Vein endothelial cell (primary cell): ENCODE results near the gene TNIP1.

DNA sequence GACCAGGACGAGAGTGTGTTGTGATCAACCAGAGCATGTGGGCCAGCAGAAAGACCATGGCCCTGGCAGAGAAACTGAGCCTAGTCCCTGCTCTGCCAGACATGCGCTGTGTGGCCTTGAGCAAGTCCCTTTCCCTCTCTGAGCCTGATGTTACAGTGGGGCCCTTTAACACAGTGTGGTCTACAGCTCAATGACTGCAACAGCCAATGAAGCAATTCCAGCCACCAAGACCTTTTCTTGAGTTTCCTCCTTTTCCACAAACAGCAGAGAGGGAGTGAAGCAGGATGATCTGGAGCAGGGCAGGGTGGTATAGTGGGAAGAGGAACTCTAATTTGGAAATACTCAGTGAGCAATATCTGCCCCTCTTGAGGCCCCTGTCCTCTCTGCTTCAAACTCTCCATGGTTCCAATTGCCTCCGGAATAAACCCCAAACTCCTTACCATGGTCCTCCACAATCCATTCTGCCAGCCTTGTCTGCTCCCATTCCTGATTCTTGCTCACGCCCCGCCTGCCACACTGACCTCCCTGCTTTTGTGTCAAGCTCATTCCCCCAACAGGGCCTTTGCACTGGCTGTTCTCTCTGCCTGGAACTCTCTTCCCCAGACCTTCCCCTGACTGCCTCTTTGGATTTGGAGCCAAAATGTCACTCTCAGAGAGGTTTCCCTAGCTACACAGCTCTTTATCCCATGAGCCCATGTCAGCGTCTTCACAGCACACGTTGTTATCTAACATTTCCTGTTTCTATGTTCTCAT lies 26.0 kb upstream of the ARSI start:
- CAGE, long polyA plus RNA: no peak

DNA sequence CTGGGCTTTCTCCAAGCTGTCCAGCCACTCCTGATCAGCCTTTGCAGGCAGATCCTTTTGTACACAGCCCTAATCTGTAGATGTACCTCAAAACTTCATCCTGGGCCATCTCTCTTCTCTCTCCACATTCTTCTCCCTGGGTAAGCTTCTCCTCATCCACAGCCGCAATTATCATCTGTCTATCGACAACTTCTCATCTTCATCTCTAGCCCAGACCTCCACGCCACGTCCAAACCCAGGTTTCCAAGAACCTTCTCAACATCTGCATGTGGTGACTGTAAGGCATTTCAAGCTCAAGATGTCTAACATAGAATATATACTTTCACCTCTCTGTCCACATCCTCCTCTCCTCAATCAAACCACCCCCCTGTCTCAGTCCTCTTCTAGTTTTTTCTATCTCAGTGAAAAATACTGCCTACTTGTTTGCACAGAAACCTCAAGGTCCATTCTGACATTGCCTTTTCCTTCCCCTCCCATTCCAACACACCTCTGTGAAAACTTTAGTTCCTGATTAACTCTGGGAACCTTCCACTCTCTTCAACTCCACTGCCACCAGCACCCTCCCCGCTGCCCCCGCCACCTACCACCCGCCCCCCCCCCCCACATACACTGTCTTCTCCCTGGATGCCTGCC lies 2.5 kb upstream of the TCOF1 start:
- CAGE, long polyA plus RNA: no peak

DNA sequence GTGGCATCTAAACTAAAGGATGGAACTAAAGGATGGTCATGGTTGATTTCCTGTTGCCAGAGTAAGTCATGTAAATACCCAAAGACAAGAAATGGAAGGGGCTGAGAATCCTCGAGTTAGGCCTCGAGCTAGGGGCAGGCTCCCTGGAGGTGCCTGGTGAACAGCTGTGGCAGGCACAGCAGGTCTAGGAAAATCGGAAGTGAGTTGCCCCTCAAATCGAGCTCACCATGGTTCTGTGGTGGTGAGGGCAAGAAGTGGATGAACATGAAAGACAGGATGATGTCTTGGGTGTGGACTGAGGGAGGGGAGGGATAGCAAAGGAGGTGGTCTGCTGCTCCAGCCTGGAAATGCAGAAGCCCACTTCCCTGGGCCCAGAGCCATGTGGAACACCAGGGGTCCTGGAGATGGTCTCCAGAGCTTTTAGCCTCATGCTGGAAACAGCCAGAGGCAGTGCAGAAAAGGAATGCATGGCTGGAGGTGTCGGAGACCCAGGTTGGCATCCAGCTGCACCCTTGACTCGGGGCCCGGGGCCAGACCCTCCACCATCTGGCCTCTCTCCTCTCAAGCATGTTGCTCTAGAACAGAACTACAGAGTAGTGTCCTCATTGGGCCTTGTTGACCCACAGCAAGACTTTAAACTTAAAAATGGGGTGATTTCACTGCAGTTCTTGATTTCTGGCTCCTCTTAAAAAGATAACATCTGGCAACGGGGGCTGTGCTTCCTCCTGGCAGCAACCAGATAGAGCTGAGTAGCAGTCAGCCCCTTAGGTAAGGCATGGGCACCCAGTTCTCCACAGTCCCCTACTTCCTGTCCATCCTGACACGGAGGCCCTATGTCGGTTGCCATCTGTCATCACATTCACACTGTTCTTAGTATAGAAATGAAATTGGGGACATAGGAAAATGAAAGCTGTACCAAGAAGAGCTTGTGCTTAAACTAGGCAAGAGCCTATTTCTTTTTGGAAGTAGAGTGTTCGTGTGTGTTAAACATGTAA lies 11.9 kb downstream of the CD74 start:
- CAGE, long polyA plus RNA: no peak

DNA sequence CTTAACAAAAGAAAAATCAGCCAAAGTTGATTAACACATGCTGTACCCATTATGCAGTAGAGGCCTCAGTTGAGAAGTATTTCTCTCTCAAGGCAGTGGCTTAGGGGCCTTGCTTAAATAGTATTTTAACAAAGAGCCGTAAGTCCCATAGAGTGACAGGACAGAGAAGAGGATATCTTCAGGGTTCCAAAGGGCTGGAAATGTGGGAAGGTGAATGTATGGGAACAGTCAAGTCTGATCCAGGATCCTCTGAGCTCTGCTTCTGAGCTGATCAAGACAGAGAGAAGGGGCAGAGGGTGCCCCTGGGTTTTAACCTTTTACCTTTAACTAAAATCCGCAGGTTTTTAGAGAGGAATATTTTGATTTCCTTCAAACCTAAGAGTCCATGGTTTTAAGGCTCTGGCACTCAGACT lies 597 bp upstream of the CD74 start:
- CAGE, long polyA plus RNA: no peak

DNA sequence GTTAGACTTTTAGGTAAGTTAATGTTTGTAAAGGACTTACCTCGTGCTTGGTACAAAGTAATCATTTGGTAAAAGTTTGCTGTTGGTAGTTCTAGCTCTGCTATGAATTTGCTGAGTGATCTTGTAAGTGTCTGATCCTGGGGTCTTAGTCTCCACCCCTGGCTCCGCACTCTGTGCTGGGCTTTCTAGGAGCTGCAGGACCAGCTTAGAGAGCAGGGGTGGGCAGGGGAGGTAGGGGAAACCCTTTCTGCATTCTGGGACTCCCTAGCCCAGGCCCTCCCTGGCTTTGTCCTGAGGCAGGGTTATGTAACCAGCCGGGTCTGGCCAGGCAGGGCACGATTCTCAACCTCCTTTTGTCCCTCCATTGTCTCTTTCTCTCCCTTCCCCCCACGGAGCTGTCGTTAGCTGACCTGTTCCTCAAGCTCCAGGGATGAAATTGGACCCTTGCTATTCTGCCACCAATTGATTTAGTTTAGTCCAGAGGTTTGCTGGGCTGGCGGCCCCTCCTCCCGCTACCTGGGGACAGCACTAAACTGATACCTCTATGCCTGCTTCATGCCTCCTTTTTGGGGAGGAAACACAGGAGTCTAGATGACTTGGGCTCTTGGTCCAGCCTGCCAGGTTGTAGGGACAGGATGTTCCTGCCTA lies 9.5 kb upstream of the NDST1 start:
- CAGE, long polyA plus RNA: no peak

DNA sequence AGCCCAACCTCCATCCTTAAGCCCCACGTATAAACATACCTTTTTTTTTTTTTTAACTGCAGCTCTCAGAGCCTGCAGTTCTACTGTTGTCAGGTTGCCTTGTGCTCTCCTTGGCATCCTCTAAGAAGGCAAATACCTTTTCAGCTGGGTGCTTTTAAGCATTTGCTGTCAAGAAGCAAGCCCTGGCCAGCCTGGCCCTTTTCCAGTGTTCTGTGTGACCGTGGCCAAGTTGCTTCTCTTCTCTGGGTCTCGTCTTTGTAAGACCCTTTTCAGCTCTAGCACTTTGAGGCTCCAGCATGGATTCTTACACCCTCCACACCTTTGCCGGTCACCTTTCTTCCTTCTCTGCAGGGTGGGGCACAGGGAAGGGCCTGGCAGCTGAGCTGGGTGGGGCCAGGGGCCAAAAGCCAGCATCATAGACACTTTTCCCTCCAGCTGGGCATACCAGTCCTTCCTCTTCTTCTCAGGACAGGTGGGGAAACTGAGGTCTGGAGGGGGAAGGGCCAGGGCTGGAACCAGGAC lies 643 bp upstream of the NDST1 start:
- CAGE, long polyA plus RNA: no peak

DNA sequence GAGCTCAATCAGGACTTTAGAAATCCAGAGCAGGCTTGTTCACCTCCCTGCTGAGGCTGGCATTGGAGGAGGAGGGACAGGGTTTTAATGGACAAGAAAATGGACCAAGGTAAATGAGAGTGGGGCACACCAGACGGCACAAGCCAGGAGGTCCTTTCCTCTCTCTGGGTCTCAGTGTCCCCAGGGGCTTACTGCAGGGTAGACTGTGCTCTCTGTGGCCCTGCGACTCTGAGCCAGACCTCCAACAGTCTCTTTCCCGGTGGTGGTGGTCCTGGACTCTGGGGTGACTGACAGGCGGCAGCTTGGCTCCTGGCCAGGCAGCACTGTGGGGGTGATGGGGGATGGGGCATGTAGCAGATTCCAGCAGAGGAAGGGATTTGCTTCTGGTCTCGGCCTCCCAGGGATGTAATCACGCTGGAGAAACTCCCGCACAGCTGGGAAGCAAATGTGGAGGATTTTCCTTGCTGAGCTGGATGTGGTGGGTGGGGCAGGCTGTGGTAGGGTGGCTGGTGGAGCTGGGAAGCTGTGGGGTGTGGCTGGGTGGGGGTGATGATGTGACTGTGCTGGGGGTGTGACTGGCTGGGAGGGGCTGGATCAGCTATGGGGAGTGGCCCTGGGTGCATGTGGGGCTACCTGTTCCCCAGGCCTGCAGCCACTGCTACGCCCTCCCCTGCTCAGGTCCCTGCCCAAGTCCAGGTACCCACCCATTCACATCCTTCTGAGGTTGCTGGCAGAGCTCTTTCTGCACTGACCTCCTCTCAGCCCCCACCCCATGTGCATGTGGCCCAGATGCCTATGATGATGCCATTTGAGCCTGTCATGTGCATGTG lies 3.7 kb downstream of the NDST1 start:
- CAGE, long polyA plus RNA: no peak

GRCh38 chr5:150584413-150584889 lies 56.0 kb upstream of the SYNPO start:
- CAGE, long polyA plus RNA: no peak

GRCh38 chr5:150609577-150610230 lies 30.8 kb upstream of the SYNPO start:
- CAGE, long polyA plus RNA: no peak

GRCh38 chr5:150625947-150626825 lies 14.3 kb upstream of the SYNPO start:
- CAGE, long polyA plus RNA: no peak

DNA sequence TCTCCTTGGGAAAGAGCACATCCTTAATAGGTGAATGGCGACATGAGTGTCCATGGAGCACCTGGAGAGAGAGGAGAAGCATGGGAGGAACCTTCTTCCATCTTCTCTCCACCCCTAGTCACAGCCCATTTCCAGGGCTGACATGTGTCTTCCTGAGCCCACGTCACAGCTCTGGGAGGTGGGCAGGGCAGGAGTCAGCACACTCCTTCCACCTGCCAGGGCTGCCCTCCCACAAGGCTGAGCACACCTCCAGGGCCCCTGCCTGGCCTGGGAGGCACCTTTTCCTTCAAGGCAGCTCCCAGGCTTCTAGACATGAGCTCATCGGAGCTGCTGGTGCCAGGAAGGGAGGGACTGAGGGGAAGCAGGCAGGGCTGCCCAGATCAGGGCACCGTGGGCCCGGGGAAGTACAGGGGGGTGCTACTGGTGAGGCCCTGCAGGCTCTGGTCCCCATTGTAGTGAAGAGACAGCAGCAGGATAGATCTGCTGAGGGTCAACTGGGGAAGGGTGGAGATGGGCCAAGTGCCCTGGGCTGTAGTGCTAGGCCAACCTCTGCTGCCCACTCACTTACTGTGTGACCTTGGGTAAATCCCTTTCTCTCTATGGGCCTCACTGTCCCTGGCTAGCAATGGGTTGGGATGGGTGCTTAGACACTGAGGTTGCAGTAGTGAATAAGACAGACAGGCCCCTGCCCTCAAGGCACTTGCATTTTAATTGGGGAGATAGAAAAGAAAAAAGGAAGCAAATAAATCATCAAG lies 13.5 kb upstream of the SYNPO start:
- CAGE, long polyA plus RNA: no peak

DNA sequence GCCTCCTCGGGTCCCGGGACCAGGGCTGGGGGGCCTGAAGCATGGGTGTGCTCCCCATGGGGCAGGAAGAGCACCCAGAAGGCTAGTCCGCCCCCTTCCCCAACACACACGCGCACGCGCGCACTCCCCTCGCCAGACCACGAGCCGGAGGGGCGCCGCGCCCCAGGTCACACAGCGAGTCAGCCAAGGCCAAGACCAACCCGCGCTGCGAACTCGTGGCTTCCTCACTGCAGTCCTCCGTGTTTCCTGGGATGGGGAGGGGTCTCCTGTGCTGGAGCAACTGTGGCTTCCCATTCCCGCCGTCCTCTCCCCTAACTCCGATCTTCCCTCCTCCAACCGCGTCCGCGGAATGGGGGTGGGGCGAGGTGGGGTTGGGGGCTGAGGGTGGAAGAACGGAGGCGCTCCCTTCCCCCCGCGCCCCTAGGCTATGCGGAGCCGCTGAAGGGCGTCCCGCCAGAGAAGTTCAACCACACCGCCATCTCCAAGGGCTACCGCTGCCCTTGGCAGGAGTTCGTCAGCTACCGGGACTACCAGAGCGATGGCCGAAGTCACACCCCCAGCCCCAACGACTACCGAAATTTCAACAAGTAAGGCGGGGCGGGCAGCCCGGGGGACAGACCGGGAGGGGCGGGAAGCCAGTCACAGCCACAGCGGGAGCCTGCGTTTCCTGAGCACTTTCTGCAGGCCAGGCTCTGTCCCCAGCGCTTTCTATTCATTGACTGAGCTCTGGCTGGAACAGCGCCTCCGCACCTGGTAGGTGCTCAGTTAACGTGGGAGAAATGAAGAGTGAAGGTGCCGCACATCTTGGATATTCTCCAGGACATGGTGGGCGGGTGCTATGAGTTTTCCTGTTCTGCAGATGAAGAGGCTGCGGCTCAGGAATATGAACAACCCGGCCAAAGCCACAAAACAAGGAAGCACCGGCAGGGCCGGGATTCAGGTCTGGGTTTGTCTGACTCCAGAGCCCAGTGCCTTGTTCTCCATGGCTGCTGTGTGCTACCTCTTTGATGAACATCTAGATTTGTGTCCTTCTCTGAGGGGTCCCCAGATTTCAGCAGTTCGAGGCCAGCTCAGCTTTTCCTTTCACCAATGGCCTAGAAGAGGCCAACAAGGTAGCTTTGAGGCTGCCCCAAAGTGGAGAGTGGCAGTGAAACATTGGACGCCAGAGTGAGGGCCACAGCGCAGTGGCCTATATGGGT lies 11.3 kb downstream of the MYOZ3 start:
- CAGE, long polyA plus RNA: no peak

DNA sequence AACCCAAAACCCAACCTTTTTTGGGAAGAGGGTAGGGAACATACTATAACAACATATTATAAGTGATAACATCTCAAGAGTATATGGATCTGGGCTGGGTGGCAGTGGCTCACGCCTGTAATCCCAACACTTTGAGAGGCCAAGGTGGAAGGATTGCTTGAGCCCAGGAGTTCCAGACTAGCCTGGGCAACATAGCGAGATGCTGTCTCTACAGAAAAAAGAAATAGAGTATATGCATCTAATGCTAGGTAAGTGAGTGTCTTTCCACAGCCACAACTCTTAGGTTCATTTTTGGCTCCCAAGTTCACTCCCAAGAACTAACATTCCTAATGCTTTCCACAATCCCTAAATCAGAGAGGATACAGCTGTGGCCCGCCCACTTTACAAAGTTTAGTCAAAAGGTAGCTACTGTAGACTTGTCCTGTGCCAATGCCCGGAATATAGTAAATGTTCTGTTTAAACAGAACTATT lies 1.4 kb downstream of the RBM22 start:
- CAGE, long polyA plus RNA: no peak

GRCh38 chr5:150779423-150779849 lies 879 bp downstream of the SMIM3 start:
- CAGE, long polyA plus RNA: no peak

GRCh38 chr5:150782663-150783222 lies 4.2 kb downstream of the SMIM3 start:
- CAGE, long polyA plus RNA: no peak

DNA sequence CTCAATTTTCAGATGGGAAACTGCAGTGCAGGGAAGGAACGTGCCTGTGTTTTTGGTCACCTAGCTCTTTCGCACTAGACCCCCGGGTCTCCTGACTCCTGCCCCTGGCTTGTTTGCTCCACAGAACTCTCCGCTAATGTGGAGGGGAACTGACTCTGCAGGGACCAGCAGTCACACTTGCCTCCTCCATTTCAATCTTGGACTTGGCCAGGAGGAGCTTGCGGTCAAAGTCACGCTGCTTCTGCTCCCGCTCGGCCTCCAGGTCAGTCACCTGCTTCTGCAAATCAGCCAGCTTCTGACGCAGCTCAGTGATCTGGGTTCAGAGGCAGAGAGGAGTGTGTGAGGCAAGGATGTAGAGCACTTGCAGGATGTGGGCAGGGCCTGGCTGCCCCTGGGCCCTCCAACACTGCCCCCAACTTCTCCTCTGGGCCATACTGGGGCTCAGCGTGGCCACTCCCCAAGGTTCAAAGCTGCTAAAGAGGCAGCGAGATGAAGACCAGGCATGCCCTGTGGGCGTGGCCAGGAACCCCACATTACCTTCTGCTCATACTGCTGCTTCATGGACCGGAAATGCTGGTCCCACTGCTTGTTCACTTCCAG lies 22.1 kb downstream of the GPX3 start:
- CAGE, long polyA plus RNA: no peak

DNA sequence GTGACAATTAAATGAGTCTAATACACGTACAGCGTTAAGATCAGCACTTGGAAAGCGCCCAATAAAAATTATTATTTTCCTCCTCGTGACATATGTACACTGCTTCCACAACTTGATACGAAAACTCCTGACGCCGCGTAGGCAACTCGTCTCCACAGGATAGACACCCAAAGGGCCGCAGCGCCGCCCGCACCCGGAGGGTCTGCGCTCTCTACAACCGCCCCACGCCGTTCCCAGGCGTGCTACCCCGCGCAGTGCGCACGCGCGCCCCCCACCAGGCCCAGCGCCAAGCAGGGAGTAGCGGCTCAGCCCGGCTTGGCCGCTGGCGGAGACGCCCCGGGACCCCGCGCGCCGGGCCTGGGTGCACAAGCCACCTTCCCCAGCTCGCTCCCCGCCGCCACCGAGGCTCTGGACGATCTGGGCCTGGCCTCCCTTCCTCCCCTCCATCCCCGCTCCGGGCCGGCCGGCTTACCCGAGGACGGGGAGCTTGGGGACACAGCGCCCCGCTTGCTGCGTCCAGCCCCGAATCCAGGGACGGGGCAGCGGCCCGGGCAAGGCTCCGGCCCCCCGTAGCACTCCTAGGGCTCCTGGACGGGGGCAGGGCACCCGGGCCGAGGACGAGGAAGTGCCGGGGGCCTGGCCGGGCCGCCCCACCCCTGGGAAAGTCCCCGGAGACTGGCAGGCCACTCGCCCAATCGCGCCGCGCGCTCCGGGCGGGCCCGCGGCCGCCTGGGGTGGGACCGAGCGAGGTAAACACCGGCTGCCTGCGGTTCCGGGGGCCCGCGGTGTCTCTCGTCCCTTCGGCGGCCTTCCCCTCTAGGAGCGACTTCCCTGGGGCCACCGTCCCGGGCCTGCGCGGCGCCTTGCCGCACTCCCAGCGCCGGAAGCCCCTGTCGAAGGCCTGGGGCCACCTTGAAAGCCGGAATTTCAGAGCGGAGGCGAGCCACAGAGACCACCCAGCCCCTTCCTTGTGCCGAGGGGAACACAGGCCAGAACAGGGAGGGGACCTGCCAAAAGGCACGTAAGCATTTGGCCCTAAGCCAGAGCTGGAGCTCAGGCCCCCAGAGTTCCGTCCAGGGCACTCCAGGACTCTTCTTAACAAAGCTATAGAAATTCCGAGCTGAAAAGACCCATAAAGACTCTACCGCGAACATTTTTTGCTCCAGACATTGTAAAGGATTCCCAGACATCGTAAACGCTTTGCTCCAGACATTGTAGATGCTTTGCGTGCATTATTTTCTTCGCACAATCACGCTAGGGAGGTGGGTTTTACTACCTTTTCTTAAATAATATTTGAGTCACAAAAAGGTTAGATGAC lies at the start of gene TNIP1:
TNIP1 (minus strand) TSS at position 627 of the 1,318 bp plus-strand sequence.
- CAGE, long polyA plus RNA: no peak

DNA sequence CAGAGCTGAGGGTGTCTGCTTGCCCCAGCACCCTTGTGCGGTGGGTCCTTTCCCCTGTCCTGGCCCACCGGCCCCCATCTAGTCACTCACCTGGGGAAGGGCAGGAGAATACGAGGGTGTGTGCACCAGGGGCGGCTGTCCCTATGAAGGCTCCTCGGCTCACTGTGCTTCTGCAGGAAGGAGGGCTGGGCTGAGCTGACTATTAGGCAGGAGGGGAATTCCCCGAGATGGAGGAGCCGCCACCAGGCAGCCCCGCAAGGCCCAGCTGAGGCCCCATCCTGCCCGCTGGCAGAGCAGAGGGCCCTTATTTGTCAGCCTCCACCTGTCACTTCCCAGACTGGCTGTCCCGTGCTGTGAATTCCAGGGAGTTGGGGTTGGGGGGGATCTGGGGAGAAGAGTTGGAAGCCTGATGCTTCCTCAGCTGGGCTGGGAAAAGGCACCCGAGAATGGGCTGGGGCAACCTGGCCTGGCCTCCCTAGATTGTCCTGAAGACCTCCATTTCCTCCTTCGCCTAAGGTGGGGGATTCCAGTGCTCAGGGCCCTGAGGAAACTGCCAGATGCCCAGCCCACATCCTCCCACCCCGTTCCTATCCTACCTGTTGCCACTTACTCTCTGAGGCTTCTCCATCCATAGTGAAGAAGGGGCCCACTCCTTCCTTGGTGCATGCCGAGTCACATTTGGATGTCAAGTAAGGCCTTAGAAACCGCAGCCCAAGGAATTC lies 6.3 kb upstream of the TNIP1 start:
- CAGE, long polyA plus RNA: no peak

- CAGE, long polyA plus RNA: no peak
Measured at GRCh38 chr5:151096780-151097383, 16.0 kb upstream of the TNIP1 start.

DNA sequence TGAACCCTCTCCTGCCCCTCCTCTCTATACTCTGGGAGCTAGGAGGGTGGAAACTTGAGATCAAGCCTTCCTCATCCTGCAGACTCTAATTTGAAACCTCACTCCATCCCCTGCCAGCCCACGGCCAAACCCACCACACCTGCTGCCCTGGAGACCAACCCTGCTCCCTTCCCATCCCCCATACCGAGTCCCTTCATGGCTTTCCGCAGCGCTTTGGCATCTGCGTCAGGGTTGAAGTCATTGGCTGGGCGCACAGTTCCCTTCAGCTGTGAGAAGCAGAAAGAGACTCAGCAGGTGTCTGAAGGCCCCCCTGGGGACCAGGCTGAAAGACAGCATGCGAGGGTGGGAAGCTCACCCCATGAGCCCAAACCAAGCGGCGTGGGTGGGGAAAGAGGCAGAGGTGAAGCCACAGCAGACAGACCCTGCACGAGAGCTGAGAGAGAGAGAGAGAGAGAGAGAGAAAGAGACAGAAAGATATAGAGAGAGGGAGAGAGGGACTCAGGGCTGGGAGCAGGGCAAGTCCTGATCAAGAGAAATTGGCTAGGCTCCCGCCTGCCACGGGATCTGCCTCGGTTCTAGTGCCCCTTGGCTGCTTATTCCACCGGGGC lies 33.4 kb downstream of the ANXA6 start:
- CAGE, long polyA plus RNA: no peak